HGPS cell (cell line): ENCODE data around the gene CHAC2.

DNA sequence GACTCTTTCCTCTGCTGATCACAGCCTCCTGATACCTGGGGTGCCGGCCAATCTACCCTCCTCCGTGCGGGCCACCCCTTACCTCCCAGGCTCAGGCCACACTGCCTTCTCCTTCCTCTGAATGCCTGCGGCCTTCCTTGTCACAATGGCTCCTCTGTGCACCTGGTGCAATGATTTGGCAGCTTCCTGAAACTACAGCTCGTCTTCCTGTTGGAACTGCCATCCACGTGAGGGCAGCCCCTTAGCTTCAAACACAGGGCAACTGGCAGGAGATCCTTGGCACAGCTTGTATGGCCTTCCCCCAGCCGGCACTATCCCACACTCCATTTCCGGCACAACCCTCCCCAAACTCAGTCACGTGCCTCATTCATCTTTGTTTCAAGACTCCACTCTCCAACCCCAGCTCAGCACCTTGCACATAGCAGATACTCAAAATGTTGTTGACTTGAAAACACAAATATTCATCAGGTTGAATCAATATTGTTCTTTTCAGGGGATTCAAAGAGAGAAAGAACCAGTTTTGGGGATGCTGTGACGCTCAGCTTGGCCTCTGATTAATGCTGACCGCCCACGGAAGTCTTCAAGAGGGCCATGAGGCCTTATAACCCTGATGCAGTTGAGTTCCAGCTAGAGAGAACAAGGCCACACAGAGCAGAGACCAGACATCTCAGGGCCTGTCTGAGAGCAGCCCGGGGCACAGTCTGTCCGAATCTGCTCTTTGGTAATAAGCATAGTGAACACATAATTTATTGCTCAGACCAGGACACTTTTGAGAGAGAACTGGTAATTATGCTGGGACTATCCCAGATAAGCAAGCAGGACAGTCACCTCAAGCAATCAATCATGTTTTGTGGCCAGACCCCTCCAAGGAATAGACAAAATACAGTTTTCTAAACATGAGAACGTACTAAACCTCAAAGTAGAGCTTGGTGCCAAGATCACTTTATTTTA lies 68.8 kb downstream of the STPG4 start:
- RRBS = no CpG with 5 or more reads among the region's 15 CpGs

GRCh38 chr2:47174503-47174784 lies 1.9 kb downstream of the CALM2 start:
- RRBS = no CpG with 5 or more reads among the region's 4 CpGs

DNA sequence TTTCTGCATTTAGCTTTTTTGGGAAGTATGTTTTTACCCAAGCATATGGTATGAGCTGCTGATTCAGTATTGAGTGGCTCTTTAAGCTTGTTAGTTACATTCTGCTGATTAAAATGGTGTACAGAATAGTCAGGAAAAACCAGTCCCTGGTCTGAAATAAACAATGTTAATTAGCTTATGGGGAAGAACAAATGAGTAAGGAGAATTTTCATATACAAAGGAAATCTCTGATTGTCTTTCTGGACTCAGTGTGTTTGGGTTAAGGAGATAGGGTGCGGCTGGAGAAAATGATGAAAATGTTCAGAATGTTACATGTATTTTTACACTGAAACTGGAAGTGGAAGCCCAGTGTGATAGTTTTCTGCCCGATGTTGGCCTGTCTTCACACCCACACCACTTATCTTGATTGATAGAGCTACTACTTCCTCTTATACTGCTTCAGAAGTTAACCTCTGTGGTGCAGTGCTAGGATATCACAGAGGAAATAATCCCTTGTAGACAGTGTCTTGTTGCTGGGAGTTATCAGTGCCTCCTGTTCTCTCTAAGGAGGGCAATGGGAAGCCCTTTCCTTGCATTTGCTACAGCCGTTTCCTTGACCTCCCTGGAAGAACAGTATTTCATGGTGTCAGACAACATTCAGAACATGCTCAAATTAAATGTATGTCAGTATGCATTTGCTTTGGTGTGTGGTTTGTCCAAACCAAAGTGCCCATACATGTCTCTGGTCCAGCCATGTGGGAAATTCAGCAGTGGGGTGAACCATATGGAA lies 83.7 kb downstream of the KCNK12 start:
- RRBS = no CpG with 5 or more reads among the region's 3 CpGs

DNA sequence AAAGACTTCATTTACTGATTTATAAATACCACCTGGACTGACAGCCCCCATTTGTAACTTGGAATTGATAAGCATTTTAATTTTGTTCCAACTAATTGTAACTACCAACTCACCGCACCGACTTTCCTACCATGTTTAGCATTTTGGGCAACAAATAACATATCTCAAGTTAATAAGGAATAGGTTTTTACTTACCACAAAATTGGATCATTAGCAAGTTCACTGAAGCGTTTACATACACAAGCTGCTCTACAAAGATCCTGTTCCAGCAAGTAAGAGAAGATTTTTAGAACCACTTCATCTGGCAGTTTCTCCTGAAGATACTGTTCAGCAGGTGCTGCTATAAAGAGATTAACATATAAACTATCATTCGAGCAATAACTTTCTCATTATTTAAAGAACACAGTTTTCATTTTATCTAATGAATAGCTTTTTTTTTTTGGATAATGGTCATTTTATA lies 55.7 kb downstream of the MSH6 start:
- RRBS = no CpG with 5 or more reads among the region's 4 CpGs

GRCh38 chr2:47839311-47839852 lies 56.4 kb downstream of the MSH6 start:
- RRBS = no CpG with 5 or more reads among the region's 7 CpGs

DNA sequence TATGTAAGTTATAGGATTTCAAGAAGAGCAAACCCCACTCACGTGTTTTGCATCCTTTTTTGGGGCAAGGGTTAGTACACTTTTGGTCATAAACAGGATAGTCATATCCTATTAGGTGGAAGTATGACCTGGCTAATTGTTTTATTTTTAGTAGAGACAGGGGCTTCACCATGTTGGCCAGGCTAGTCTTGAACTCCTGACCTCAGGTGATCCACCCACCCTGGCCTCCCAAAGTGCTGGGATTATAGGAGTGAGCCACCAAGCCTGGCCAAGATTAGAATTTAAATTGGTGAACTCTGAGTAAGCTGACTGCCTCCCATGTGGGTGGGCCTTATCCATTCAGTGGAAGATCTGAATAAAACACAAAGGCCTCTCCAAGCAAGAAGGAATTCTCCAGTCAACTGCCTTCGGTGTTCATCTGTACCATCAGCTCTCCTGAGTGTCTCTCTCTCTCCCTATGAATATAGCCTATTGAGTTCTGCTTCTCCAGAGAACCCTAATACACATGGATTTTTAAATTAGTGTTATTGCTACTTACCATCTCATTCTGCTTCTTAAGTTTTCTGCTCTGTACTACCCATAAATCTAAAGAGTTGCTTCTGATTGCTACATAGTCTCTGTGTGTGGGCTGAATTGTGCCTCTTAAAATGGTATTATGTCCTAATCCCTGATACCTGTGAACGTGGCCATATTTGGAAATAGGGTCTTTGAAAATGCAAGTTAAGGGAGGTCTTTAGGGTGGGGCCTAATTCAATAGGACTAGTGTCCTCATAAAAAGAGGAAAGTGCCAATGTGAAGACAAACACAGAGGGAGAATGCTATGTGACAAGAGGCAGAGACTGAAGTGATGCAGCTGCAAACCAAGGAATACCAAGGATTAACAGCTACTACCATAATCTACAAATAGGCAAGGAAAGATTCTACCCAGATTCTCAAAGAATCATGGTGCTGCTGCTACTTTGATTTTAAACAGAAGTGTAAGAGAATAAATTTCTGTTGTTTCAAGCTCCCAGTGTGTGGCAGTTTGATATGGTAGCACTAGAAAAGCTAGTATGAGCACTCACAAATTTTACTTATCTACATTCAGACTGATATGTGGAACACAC lies 36.2 kb downstream of the FBXO11 start:
- RRBS = no CpG with 5 or more reads among the region's 3 CpGs

- RRBS = no CpG with 5 or more reads among the region's 6 CpGs
These were observed 27.2 kb downstream of the FBXO11 start for GRCh38 chr2:47878880-47879712.

- RRBS = no CpG with 5 or more reads among the region's 4 CpGs
These were observed 29.6 kb downstream of the FOXN2 start for GRCh38 chr2:48343922-48344604.

DNA sequence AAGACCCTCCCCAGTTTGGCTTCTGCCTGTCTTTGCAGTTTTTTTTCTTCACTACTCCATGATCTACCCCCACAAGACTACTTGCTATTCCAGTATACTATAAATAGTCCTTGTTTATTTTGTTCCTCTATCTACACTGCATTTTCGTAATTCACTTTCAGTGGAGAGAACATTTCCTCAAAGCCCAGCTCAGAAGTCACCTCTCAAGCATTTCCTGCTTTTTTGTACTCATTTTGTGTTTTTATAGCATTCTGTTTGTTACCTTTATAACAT lies 38.6 kb downstream of the FOXN2 start:
- RRBS = no CpG with 5 or more reads among the region's 1 CpG

DNA sequence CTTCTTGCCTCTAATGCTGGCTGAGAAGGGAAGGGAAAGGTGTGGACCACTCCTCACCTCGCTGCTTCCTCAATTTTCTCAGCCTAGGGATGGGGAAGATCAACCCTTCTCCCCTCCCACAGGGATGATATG lies 598 bp downstream of the PPP1R21 start:
- RRBS = no CpG with 5 or more reads among the region's 1 CpG

GRCh38 chr2:49306925-49307286 lies 152.6 kb upstream of the FSHR start:
- RRBS = no CpG with 5 or more reads among the region's 3 CpGs

GRCh38 chr2:50376779-50377086 lies 655.2 kb downstream of the NRXN1 start:
- RRBS = no CpG with 5 or more reads among the region's 4 CpGs

DNA sequence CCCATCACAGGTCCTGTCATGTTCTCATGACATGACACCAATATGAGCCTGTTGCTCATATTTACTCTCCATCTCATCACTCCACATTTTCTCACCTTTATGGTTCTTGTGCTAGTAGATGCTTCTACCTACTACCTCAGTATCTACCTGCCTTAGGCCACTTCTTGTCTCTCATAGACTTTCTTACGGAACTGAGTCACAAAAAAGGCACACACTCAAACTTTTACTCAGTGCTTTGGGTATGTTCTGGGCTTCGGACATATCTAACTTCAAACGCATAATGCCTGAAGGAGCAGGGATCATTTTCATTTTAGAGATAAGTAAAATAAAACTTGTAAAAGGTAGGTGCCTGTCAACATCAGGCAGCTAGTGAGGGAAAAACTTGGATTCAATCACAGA lies 1057.4 kb upstream of the CHAC2 start:
- RRBS = no CpG with 5 or more reads among the region's 3 CpGs

GRCh38 chr2:53490542-53490976 lies 277.0 kb upstream of the CHAC2 start:
- RRBS = no CpG with 5 or more reads among the region's 6 CpGs

- RRBS = 79% methylated on average over 2 of the region's 6 CpGs
These were observed 53.4 kb upstream of the CHAC2 start for GRCh38 chr2:53714124-53714656.

- RRBS = no CpG with 5 or more reads among the region's 48 CpGs
These were observed at the start of gene CHAC2 for GRCh38 chr2:53767714-53768575. TSS of gene CHAC2 (plus strand) at chr2:53767804.

DNA sequence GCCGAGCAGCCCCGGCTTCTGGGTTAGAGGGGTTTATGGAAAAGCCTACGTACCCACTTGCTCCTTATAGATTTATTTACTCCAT lies 269 bp downstream of the ACYP2 start:
- RRBS = 1% methylated on average over 2 of the region's 3 CpGs

GRCh38 chr2:53992819-53993306 lies 21.9 kb downstream of the ACYP2 start:
- RRBS = no CpG with 5 or more reads among the region's 10 CpGs

DNA sequence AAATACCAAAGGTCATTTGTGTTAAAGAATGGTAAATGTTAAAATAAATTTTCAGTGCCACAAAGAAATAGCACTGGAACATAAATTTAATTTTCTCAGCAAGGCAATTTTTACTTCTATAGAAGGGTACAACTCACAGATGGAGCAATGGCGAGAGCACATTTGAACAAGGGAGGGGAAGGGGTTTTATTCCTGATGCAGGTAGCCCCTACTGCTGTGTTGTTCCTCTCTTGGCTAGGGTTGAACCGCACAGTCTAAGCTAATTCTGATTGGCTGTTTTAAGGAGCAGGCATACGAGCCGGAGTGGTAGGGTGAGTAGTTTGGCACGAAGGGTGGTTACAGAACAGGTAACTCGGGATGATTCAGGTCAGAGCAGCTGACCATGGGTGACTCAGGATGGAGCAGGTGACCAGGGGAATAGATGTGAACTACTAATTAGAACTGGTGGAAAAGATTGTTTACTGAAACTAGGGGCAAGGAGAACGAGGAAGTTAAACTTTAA lies 50.0 kb downstream of the ACYP2 start:
- RRBS = no CpG with 5 or more reads among the region's 7 CpGs

GRCh38 chr2:54092935-54093515 lies 122.1 kb downstream of the ACYP2 start:
- RRBS = no CpG with 5 or more reads among the region's 6 CpGs